Skeletal muscle cell (primary cell): ENCODE data around the genes HOXD12, HOXD3 and RBM45.

DNA sequence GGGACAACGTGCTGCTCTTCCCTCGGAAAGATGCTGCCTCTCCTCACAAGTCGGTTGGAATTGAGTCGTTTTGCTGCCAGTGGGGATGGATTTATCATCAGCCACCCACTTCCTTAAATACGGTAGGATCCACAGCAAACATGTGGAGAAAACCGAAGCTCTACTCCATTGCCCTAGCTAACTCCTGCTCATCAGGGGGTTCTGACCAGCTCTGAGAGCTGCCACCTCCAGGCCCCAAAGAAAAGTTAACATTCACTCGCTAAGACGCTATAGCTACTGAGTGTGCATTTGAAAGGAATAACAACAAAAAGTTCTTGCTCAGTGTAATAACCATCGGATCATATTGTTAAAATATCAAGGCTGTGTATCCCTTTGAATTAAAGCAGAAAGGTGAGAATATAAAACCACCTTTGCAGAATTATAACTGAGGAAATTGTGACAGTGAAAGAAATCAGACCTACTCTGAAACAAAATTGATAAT lies 80.8 kb downstream of the CHRNA1 start:
- RRBS = no CpG with 5 or more reads among the region's 9 CpGs

DNA sequence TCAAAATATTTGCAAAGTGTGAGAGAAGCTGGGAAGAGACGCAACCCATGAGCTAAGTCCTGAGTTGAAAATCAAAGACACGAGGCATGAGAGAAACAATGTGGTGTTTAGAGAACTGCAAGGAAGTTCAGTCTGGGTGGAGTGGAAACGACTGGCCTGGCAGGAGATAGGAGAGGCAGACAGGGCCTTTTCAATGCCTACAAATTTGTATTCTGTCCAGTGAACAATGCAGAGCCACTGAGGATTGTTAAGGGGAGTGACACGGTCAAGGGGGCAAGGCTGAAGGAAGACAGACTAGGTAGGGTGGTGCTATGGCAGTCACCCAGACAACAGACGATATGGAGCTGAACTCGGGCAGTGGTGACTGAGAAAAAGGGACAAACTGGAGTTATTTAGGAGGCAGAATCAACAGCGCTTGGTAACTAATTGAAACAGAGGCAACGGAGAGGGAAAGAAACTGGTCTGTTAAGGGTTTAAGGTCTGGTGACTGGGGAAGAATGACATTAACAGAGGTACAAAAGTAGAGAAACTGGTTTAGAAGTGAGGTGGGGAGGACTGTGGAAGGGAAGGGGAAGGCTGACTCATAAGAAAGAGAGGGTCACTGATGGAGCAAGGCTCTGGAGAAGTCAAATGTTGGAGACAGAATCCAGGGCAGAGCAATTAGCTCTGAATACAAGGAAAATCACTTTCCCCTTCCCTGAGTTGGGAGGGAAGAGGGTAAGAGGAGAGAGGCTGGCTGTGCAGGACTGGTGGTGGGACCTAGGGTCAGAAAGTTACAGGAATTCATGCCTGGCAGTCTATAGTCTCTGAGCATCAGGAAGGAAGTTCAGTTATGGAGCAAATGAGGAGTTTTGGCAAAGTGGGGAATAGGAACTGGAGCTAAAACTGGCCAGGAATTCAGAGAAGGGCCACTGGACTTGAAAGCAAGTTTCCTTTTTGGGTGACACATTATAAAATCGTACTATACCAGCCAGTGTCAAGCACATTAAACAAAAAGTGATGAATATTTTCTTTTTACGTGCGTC lies 63.4 kb upstream of the CHRNA1 start:
- RRBS = no CpG with 5 or more reads among the region's 11 CpGs

GRCh38 chr2:175127602-175127941 lies 40.4 kb downstream of the ATF2 start:
- RRBS = no CpG with 5 or more reads among the region's 2 CpGs

DNA sequence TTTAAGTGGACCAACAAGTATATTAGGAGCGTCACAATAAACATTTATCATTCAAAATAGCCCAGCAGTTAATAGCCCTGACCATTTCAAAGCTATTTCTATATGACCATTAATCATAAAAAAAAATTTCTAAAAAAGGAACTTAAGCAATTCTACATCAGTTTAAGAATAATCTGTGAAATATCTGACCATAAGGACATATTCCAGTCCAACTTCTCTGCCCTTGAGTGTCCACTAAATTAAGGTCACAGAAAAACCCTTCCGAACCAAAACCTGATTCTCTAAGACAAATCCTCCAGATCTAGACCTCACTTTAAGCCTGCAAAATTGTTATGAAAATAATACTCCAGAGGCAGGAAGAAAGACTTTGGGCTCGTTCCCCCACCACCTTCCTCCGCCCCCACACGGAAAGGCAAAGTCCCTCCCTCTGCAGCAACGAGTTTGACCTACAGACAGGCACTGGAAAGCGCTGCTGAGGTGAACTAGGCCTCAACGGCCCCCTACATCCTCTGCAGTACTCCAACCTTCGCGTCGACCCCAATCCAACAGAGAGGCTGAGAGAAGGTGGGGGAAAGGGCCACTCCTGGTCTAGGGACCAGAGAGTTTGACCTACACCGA lies 893 bp downstream of the ATP5MC3 start:
- RRBS = no CpG with 5 or more reads among the region's 12 CpGs

DNA sequence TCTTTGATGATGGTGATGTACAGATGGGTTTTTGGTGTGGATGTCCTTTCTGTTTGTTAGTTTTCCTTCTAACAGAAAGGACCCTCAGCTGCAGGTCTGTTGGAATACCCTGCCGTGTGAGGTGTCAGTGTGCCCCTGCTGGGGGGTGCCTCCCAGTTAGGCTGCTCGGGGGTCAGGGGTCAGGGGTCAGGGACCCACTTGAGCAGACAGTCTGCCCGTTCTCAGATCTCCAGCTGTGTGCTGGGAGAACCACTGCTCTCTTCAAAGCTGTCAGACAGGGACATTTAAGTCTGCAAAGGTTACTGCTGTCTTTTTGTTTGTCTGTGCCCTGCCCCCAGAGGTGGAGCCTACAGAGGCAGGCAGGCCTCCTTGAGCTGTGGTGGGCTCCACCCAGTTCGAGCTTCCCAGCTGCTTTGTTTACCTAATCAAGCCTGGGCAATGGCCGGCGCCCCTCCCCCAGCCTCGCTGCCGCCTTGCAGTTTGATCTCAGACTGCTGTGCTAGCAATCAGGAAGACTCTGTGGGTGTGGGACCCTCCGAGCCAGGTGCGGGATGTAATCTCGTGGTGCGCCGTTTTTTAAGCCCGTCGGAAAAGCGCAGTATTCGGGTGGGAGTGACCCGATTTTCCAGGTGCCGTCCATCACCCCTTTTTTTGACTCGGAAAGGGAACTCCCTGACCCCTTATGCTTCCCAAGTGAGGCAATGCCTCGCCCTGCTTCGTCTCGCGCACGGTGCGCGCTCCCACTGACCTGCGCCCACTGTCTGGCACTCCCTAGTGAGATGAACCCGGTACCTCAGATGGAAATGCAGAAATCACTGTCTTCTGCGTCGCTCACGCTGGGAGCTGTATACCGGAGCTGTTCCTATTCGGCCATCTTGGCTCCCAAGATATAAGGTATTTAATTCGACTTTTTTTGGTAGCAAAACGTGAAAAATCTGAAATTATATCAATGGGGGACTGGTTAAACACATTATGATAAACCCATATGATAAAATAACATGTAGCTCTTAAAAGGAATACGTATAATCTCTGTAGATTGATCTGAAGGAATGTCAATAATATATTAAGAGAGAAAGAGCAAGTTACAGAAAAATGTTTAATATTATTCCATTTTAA lies 408.0 kb downstream of the LNPK start:
- RRBS = no CpG with 5 or more reads among the region's 37 CpGs

GRCh38 chr2:176092232-176092565 lies 322 bp upstream of the HOXD13 start:
- RRBS = 2% methylated on average over 1 of the region's 20 CpGs

- RRBS = 4% methylated on average over 14 of the region's 81 CpGs
Measured at GRCh38 chr2:176099250-176100309, at the start of gene HOXD12. TSS of gene HOXD12 (plus strand) at chr2:176099795.

GRCh38 chr2:176109110-176110048 lies 2.3 kb downstream of the HOXD11 start:
- RRBS = no CpG with 5 or more reads among the region's 27 CpGs

DNA sequence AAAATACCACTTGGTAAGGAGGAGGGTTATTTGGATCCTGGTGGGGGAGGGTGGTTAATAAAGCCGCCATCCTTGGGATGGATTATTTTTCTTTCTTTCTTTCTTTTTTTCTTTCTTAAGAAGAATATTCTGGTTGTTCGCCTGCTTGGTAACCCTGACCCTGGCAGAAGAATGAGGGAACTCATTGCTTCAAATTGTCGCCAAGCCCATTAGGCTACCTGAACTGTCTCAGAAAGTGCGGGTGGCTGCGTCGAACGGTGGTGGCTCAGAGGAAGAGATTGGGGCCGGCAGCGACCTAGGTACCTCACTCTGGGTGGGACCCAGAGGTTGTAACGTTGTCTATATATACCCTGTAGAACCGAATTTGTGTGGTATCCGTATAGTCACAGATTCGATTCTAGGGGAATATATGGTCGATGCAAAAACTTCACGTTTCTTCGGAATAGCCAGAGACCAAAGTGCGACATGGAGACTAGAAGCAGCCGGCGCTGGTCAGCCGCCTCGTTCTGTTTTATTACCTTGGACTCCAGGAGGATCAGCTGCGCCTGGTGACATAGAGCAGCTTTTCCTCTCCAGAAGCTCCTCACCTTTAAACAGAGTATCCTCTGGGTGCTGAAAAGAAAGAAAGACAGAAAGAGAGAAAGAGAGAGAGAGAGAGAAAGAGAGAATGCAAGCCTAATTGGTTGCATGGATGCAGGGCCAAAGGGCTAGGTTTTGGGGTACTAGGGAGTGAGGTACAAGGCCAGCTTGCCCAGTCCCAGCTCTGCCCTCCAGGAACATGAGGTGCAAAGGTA lies 1.2 kb upstream of the HOXD4 start:
- RRBS = no CpG with 5 or more reads among the region's 22 CpGs

- RRBS = no CpG with 5 or more reads among the region's 40 CpGs
Measured at GRCh38 chr2:176156818-176157416, at the start of gene HOXD3. TSS of gene HOXD3 (plus strand) at chr2:176157307.

GRCh38 chr2:176164593-176165764 lies 7.9 kb downstream of the HOXD3 start:
- RRBS = 42% methylated on average over 6 of the region's 76 CpGs

DNA sequence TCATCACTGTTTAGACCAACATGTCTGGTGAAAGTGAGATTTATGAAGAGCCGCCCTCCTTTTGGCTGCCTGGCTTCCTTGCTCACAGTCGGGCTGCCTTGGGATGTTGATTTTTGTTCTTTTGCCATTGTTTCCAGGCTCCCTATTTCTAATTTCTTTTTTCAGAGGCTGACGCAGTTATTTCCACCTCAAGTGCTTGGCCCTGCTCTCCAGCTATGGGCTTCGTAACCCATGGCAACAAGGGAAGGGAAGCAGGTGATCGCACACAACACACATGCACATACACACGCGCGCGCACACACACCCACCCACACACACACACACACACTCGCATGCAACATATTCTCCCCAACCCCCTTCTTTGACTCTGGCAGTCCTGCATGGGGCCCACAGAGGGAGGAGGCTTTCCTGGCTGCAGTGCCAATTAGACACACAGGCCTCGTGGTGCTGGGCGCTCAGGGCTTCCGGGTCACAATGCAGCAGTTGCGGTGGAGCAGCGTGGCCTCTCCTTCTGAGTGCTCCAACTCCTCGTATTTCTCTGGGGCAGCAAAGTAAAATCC lies 296.7 kb downstream of the MTX2 start:
- RRBS = no CpG with 5 or more reads among the region's 16 CpGs

- RRBS = no CpG with 5 or more reads among the region's 8 CpGs
Measured at GRCh38 chr2:177222559-177223706, 10.3 kb downstream of the HNRNPA3 start.

- RRBS = no CpG with 5 or more reads among the region's 10 CpGs
Measured at GRCh38 chr2:177230893-177232100, 18.7 kb downstream of the HNRNPA3 start.

- RRBS = no CpG with 5 or more reads among the region's 2 CpGs
Measured at GRCh38 chr2:177241467-177242085, 23.0 kb downstream of the NFE2L2 start.

DNA sequence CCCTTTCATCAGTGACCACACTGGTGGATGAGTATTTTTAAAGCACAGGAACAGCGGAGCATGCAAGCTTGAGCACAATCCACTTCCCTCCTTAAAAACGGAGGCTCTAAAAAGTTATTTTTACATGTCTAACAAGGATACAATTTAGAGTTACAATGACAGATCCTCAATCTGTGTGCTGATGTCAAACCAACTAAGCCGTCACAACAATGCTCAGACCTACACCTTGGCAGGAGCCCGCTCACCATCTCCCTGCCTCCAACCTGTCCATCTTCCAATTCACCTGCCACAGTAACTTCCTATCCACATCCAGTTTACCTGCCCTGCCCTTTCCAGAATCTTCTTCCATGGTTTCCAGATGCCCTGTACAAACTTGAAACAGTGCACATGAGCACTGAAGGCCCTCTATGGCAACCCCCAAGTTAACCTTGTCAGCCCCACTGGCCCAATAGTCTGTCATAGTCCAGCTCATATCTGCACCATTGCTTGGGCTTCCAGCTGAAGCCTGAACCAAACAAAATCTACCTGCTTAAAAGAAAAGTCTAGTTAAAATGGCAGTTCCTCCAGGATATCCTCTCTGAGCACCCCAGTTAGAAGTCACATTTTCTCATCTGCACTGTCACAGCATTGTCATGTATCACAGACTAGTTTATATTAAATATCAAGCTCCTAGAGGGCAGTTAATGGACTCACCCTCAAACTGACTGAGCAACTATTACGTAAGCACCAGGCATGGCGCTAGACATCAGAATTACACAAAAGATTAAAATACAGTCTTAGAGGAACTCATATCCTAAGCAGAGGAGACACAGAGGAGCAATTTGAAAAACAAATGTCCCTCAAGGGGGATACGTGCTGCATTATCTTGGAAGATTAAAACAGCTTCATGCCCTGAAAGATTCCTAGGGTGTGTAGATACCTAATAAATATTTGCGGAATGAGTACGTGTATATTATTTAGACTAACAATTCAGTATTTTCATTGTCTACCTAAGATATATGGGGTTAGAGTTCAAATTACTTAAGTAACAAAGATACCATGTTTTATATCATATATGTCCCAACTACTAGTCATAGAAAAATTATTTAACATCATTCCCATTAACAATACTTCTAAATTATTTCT lies 11.5 kb downstream of the NFE2L2 start:
- RRBS = no CpG with 5 or more reads among the region's 9 CpGs

DNA sequence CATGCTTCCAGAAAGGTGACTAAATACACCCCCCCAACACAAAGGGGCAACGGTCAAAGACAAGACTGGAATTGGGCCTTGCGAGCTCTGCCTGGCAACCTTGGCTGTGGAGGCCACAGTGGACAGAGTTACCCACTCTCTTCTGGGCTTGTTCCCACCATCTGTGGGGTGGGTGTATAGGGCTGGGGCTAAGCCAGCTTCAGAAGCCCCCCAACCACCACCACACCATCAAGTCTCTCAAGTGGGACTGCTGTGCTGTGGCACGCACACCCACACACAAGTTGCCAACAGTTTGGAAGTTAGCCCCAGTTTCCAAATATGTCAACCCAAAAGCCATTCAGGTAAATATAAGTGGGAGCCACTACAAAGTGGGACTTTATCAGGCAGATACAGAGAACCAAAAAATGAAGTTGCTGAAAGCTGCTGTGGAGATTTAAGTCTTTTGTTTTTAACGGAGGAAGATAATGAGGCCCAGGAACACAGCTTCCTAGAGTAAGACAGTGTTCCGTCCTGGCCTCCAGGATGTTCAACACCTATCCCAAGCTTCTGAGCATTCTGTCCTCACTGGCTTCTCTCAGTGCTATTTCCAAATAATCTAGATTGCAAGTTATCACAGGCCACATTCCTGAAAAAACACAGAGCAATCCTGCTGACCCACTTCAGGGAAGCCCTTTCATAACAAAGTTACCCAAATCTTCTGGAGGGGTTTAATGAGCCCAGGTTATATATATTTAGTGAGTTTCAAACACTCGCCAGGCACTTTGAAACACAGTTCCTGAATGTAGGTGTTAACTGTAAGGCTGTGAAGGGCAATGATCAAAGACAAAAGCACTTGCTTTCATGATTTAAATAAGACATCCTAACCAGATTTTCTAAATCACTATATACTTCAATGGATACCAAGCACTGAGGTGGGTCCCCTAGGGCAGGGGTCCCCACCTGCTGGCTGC lies 7.5 kb downstream of the NFE2L2 start:
- RRBS = no CpG with 5 or more reads among the region's 6 CpGs

DNA sequence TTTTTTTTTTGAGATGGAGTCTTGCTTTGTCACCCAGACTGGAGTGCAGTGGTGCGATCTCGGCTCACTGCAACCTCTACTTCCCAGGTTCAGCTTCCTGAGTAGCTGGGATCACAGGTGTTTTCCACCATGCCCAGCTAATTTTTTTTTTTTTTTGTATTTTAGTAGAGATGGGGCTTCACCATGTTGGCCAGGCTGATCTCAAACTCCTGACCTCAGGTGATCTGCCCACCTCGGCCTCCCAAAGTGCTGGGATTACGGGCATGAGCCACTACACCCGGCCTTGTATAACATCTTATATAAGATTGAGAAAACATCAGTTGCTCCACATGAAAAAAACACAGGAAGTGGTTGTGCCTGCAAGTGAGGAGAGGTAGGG lies 45.3 kb upstream of the NFE2L2 start:
- RRBS = no CpG with 5 or more reads among the region's 5 CpGs

- RRBS = no CpG with 5 or more reads among the region's 3 CpGs
Measured at GRCh38 chr2:177323064-177323399, 58.5 kb upstream of the NFE2L2 start.

DNA sequence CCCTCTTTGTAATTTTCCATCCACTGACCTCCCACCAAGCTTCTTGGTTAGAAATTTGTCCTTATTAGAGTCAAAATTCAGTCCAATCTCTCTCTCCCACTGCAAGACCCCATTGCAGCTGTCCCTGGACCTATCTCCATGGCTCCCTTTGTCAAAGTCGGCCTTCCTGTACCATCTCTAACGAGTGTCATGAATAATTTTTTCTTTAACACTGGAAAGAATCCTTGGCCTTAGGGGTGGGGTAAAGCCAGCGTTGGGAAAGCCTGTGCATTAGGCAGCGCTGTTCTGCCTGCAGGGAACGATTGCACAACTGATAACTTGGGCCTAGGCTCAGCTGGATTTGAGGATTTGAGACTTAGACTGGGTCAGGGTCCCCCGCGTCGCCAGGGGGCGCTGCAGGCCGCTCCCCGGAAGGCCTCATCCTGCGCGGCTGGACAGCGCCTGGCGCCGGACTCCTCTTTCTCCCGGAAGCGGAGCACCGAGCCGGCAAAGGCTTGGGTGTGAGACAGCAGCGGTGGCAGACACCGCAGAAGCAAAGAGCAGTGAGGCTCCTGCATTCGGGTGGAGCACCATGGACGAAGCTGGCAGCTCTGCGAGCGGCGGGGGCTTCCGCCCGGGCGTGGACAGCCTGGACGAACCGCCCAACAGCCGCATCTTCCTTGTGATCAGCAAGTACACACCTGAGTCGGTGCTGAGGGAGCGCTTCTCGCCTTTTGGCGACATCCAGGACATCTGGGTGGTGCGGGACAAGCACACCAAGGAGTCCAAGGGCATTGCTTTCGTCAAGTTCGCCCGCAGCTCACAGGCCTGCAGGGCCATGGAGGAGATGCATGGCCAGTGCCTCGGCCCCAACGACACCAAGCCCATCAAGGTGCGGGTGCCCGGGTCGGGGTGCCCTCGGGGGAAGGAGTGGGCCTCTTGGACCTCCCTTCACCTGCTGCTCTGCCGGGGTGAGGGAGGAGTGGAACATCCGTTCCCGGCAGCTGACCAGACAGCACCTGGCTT lies at the start of gene RBM45:
RBM45 (plus strand) TSS at position 462 of the 1,005 bp plus-strand sequence.
- RRBS = 2% methylated on average over 11 of the region's 50 CpGs